Mammary microvascular endothelial cell (primary cell): ENCODE measurements around a stretch of chr17.

DNA sequence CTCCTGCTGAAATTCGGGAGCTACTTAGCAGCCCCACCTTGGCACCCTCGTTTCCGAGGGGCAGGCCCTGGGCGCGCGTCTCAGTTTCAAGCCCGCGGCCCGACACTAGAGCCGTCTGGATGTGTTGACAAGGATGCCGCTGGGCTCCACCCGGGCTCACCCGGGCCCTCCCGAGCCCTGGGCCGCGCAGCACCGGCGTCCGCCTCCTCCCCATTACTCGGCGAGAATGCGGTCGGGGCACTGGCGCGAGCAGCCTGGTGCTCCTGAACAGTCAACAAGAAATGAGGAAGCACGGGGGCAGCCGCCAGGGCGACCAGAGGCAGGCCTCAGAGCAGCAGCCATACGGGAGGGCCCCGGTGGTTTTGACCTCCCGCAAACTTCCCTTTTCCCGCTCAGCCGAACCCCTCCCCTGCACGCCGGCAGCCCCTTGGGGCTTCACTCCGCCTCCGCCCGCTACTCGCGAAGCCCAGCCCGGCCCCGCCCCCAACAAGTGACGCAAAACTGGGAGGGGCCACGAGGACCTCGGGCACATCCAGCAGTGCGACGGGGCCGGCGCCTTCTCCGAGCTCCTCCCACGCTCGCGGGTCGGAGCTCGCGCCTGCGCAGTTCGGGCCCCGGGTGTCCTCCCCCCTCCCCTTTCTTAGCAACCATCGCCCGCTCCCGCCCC is 440 bp upstream of the SEC14L1 start:
- RAMPAGE, long total RNA: start-site peak on the minus strand centred at position 346 of the sequence, 26 bp wide, 8 and 9 reads in 2 replicates

DNA sequence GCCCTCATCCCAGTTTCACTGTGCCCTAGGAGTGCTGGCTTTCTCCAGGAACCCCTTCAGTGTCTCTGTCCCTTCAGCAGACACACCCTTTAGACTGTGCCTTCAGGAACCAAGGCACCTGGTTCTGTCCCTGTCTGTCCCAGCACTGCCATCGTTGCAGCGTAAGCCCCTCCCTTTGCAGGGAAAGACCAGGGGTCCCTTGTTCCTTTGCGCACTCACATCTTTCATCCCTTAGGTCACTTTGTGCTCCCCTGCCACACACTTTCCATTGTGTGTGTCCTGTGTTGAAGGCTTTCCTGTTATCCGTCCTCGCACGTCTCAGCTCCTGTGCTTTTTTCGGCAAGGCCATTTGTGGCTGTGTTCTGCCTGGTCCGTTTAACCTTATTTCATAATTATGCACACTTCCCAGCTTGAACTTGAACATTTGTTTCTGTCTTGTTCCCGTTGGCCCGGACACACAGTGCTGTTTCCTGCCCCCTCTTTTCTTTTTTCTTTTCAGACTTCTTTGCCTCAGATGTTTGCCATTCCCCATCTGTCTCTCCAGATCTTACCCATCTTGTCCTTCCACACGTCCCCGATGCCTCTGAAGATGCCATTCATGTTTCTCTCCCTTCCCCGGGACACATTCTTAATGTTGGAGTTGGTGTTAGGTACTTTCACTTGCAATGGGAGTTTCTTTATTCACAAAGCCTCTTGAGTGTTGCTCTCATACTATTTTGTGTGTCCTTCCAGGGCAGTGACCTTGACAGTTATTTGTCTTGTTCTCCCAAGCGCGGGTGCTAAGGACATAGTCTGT is 8.0 kb downstream of the SEC14L1 start:
- RAMPAGE, long total RNA: no peak

DNA sequence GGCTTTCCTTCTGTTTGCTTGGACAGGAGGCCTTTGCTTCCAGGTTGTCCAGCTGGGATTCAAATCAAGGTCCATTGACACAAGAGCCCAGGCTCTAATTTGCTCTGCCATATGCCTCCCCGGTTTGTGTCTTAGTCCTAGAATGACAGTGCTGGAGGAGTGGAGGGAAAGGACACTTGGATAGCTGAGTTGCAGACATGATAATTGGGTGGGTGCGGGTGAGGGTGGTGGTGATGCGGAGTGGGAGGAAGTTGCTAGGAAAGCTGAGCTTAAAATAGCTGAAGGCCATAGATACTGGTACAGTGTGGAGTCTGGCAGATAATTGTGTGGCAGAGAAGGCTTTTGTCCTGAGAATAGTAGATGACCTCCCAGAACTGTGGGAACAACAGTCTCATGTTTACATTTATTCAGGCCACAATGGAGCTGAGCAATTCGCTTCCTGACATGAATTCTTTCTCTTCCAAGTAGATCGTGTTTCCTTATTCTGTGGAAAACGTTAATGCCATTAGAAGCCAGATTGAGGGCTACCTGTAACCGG is 23.8 kb downstream of the SEC14L1 start:
- RAMPAGE, long total RNA: no peak

- RAMPAGE, long total RNA: no peak
Measured at GRCh38 chr17:77185041-77185549, 44.3 kb downstream of the SEC14L1 start.

GRCh38 chr17:77188111-77188504 is 47.3 kb downstream of the SEC14L1 start:
- RAMPAGE, long total RNA: no peak

- RAMPAGE, long total RNA: no peak
Measured at GRCh38 chr17:77212337-77213119, 68.8 kb upstream of the SEPTIN9 start.

DNA sequence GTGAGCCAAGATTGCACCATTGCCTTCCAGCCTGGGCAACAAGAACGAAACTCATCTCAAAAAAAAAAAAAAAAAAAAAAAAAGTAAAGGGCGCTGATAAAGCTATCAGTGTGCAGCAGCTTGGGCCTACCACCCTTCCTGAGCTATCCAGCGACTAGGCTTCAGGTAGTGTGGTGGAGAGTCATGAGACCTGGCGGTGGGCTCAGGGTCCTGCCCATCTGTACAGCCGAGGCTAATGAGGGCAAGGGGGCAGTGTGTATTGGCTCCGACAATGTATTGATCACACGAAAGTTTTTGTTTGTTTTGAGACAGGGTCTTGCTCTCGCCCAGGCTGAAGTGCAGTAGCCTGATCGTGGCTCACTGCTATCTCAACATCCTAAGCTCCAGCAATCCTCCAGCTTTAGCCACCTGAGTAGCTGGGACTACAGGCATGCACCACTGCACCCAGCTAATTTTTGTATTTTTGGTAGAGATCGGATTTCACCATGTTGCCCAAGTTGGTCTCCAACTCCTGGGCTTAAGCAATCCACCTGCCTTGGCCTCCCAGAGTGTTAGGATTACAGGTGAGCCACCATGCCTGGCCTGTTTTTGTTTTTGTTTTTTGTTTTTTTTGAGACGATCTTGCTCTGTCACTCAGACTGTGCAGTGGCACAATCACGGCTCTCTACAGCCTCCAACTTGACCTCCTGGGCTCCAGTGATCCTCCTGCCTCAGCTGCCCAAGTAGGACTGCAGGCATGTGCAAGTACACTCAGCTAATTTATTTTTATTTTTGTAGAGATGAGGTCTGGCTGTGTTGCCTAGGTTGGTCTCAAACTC is 60.1 kb upstream of the SEPTIN9 start:
- RAMPAGE, long total RNA: no peak

DNA sequence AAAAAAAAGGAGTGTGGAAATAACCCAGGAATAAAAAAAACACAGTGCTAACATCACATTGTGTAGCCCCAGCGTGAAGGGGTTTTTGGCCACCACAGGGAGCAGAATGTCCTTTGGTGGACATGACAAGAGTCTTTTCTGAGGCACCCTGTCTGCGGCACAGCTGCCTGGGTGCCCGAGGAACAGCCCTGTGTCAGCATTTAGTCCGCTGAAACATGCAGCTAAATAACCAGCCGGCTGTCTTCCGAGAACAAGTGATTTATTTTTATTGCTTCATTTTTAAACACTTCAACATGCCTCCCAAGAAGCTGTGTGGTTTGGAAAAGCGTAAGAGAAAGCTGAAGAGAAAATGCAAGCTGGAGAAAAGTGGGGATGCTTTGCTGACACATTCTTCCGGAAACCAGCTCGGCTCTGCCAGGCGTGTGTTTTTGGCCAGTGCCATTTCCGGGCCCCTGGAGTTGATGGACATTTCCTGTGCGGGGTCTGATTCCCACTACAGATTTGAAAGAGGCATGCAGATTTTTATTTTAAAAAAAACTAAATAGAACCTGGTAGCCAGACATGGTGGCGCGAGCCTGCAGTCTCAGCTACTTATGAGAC is 45.9 kb upstream of the SEPTIN9 start:
- RAMPAGE, long total RNA: no peak

- RAMPAGE, long total RNA: no peak
Measured at GRCh38 chr17:77323515-77324139, 42.3 kb downstream of the SEPTIN9 start.

DNA sequence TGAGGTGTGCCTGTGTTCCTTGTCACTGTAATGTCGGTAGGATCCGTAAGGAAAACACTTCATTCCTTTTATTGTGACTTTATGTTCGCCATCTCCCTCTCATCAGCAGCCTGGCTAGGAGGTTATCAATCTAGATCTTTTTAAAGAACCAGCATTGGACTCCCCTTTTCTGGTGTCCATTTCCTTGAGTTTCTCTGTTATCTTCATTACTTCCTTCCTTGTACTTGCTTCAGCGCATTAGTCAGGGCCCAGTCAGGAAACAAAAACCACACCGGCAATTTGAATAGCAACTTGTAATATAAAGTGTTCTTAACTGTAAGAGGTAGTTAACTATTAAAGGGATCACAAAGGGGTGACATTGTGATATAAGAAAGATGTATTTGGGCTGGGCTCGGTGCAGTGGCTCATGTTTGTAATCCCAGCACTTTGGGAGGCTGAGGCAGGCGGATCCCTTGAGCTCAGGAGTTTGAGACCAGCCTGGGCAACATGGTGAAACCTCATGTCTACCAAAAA is 61.1 kb downstream of the SEPTIN9 start:
- RAMPAGE, long total RNA: no peak

DNA sequence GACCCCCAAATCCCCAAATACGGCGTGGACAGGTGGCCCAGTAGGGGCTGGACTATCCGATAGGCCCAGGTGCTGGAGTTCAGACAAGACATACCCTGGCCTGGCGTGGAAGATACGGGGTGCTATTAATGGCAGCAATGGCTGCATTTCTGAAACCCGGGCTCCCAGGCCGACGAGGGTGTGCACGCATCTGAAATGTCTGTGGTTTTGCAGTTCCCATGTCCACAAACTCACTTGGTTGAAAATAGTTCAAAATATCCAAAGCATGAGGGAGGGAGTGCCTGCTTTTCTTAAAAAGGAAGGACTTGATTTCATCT is 90.2 kb downstream of the SEPTIN9 start:
- RAMPAGE, long total RNA: no peak

DNA sequence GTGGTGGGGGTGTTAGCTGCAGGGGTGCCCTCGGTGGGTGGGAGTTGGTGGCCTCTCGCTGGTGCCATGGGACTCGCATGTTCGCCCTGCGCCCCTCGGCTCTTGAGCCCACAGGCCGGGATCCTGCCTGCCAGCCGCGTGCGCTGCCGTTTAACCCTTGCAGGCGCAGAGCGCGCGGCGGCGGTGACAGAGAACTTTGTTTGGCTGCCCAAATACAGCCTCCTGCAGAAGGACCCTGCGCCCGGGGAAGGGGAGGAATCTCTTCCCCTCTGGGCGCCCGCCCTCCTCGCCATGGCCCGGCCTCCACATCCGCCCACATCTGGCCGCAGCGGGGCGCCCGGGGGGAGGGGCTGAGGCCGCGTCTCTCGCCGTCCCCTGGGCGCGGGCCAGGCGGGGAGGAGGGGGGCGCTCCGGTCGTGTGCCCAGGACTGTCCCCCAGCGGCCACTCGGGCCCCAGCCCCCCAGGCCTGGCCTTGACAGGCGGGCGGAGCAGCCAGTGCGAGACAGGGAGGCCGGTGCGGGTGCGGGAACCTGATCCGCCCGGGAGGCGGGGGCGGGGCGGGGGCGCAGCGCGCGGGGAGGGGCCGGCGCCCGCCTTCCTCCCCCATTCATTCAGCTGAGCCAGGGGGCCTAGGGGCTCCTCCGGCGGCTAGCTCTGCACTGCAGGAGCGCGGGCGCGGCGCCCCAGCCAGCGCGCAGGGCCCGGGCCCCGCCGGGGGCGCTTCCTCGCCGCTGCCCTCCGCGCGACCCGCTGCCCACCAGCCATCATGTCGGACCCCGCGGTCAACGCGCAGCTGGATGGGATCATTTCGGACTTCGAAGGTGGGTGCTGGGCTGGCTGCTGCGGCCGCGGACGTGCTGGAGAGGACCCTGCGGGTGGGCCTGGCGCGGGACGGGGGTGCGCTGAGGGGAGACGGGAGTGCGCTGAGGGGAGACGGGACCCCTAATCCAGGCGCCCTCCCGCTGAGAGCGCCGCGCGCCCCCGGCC is 91.7 kb downstream of the SEPTIN9 start:
- RAMPAGE, long total RNA: no peak

DNA sequence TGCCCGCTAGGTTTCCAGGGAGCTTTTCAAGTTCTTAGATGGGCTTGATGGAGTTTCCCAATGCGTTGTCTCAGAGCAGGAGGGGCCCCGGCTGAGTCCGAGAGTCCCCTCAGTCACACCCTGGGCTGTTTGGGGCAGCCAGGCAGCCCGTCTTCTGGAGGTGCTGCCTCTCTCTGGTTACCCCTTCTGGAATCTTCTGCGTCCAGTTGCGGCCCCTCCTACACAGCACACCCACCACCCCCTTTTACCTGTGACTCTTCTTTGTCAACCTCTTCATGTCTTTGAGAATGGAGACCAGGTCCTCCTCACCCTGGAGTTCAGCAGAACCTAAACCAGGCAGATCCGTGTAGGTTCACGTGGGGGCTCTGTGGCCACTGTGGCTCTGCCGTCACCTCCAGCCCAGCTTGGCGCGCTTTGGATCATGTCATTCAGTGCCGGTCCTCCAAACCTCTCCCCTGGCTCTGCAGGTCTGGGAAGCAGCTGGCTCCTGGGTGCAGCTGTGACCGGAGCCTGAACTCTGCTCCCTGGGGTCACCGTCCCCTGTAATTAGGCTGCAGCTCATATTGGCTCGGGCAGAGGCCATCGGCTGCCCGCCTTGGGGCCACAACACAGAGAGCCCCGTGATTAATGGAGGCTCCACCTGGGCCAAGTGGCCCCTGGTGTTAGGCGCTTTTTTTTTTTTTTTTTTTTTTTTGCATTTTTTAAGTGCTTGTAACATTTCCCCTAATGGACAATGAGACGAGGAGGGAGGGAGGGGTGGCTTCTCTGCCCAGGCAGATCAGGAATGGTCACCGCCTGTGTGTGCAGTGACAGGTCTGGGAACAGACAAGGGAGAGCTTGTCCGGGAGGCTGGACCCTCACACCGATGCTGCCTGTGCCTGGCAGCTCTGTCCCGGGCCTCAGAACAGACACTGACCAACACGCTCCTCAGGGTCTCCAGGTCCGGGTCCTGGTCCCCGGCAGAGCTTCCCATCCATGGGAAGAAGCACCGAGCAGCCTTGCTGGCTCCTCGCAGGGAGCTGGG is 107.2 kb downstream of the SEPTIN9 start:
- RAMPAGE, long total RNA: no peak

DNA sequence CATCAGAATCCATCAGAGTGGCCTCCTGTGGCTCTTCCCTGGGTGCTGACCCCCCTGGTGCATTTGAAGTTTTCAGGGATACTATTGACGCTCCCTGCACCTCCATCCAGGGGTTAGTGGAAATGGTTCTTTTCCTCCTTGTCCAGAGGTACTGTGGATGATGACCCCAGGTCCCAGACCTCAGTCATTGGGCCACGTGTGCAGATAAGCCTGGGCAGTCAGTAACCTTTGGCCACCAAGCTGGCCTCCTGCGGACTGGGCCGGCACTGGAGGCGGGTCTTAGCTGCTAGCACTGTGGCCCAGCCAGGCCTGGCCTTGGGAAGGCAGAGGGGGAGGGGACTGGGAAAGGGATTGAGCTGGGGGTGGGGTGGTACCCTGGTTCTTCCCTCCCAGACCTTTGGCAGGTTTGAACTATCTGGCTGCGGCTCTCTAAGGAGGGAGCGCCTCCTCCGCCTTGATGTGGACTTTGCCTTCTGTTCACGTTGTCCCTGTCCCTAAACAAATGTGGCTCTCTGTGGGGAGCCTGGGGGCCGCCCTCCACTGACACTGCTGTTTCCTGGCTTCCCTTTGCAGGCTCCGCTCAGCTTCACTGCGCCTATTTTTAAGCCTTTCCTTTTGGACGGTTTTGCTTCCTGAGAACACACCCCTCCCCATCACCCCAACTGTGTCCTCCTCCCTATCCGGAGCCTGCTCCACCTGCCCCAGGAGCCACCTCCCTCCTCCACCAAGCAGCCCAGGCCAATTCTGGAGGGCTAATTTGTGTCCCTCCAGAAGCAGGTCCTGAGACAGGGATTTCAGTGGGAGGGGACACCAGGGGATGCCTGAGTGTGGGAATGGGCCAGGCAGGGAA is 111.2 kb downstream of the SEPTIN9 start:
- RAMPAGE, long total RNA: no peak

- RAMPAGE, long total RNA: no peak
Measured at GRCh38 chr17:77419377-77419862, 138.1 kb downstream of the SEPTIN9 start.

DNA sequence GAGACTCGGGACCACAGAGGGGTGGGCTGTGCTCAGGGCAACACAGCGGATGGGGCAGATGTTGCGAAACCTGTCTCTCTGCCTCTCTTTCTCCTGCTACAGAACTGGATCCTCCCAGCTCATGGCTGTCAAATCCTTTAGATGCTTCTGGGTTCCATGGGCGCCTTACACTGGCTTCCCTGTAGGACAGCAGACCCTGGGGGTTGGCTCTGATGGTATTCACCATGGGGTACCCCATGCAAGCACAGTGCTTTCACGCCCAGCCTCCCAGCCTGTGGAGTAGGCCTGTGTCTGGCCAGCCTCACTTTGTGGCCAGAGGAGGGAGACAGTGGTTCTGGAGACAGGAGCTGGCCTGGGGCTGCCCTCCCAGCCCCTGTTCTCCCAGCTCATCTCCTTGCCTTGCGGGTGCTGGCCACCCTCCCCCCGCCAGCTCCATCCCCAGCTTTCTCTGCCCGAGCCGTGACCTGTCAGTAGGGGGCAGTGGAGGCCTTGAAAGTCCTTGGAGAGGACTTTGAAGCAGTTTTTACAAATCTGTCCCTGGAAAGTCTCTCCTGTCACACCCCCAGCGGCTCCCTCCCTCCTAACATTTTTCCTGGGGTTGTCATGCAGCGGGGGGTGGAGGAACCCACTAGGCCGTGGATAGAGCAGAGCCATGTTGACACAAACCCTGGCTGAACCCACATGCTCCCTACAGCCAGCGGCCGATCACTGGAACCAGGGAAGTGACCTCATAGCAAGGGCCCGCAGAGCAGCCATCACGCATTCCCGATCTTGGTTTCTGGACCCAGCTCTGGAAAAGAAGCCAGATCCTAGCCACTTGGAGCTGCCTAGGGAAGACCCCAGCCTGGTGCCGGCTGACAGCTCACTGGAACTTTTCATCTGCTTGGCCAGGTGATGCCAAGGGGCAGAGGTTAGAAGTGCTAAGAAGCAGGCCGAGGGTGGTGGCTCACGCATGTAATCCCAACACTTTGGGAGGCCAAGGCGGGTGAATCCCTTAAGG is 148.8 kb downstream of the SEPTIN9 start:
- RAMPAGE, long total RNA: no peak

GRCh38 chr17:77433168-77434122 is 152.1 kb downstream of the SEPTIN9 start:
- RAMPAGE, long total RNA: no peak

GRCh38 chr17:77460687-77461186 is 179.4 kb downstream of the SEPTIN9 start:
- RAMPAGE, long total RNA: no peak

- RAMPAGE, long total RNA: no peak
Measured at GRCh38 chr17:77470927-77471666, 189.8 kb downstream of the SEPTIN9 start.

DNA sequence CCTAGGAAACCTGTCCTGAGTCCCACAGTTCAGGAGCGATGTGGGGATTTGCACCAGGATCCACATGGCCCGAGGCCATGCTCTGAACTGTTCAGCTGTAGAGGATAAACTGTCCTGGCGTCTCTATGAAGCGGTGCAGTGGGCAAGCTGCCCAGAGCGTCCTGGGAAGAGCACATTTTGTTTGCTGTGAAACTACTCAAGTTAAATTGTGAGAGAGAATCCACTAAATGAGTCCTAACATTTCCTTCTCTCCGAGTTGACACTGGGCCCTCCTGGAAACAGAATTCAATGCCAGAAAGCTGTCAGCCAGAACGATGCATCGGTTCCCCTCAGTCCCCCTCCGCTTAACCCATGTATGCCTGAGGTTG is 276.6 kb upstream of the TNRC6C start:
- RAMPAGE, long total RNA: no peak